T-cell (primary cell): ENCODE measurements around the genes CD8B2 and LIMS1.

- PRO-cap, 7 experiments, result peak in 3 of 7 experiments; most common plus-strand start chr2:105929619 (in 2); most common minus-strand start chr2:105929689 (in 1)
Measured at GRCh38 chr2:105929322-105929742, 136.2 kb upstream of the ECRG4 start.

GRCh38 chr2:105934032-105934373 lies 131.5 kb upstream of the ECRG4 start:
- PRO-cap, 7 experiments, result no peak in any of the 7 experiments

- PRO-cap, 7 experiments, result no peak in any of the 7 experiments
Measured at GRCh38 chr2:106094015-106094515, 28.6 kb downstream of the ECRG4 start.

GRCh38 chr2:106097322-106097711 lies 31.8 kb downstream of the ECRG4 start:
- PRO-cap, 7 experiments, result peak in 3 of 7 experiments; most common minus-strand start chr2:106097494 (in 2)

DNA sequence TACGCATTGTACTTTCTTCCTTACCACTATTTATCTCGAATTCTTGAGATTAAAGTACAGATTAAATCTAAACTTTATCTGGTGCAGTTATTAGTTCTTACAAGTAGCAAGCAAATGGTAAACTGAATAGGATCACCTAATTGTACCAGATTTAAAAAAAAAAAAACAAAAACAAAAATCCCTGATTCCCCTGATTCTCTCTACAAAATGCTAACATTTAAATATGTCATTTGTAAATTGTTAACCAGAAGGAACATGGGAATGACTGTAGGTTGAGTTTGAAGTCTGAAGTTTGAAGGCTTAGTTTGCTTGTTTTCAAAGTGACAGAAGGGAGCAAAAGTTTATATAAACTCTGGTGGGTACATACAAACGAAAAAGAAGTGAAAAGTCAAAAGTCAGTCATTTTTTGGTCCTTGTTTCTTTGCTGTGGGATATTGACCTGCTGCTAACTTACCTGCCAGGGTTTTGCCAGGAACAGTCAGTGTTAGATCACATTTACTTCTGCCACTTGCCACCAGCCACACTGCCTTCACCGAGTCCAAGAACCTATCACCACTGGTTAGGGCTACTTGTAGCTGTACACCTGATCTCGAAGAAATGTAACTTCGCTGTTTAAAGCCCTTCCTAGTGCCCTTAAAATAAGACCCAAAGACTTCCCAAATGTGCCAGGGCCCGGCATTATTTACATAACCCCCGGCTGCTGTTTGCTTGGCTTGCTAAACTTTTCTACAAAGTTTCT lies 79.4 kb downstream of the RGPD3 start:
- PRO-cap, 7 experiments, result no peak in any of the 7 experiments

DNA sequence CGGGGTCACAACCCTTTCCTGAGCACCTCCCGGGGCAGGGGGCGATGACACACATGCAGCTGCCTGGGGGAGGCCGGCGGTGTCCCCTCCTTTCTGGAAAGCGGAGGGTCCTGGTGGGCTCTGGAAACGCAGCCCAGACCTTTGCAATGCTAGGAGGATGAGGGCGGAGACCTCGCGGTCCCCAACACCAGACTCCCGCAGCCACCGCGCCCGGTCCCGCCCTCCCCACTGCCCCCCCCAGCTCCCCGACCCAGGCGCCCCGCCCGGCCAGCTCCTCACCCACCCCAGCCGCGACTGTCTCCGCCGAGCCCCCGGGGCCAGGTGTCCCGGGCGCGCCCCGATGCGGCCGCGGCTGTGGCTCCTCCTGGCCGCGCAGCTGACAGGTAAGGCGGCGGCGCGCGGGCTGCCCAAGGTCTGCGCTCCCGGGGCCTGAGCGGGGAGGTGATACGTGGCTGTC lies at the start of gene CD8B2:
CD8B2 (plus strand) TSS at position 278 of the 457 bp plus-strand sequence.
- PRO-cap, 7 experiments, result no peak in any of the 7 experiments

- PRO-cap, 7 experiments, result no peak in any of the 7 experiments
Measured at GRCh38 chr2:108270856-108271282, 17.8 kb upstream of the SULT1C2 start.

- PRO-cap, 7 experiments, result no peak in any of the 7 experiments
Measured at GRCh38 chr2:108385715-108385992, 7.9 kb downstream of the SULT1C4 start.

DNA sequence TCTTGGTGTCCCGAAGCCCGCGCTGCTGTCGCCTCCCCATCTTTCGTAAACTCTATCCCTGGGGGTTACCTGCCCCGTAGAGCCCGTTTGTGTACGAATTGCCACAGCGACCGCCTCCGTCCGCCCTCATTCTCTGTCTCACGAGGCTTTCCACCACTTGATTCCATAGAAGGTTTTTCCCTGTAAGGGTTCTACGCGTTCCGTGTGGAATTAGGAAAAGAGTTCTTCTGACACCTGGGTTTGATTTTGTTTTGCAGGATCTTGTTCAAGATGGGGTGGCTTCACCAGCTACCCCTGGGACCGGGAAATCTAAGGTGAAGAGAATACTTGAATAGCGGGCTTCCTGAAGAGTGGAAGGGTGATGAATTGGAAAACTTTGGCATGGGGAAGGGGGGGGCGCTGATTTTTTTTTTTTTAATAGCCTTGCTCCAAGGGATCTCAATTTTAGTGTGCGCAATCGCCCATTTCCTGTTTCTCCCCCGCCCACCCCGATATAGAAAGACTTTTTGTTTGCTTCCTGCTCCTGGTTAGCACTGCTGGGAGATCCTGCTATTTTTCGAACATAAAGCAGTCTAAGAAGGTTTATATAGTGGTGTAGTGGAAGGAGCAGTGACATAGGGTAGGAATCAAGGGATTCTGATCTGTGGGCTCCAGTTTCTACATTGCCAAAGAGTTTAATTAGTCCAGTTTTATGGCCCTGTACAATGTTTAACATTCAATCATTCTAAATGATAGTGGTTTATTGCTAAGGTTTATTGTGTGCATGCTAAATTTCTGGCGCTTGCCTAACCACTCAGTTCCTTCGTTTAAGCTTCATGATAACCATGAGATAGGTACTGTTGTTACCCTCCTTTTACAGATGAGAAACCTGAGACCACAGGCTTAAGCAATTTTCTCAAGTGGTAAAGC lies 624 bp downstream of the GCC2 start:
- PRO-cap, 7 experiments, result peak in 7 of 7 experiments; most common plus-strand start position 129 of the sequence (in 3); most common minus-strand start position 456 of the sequence (in 5)

DNA sequence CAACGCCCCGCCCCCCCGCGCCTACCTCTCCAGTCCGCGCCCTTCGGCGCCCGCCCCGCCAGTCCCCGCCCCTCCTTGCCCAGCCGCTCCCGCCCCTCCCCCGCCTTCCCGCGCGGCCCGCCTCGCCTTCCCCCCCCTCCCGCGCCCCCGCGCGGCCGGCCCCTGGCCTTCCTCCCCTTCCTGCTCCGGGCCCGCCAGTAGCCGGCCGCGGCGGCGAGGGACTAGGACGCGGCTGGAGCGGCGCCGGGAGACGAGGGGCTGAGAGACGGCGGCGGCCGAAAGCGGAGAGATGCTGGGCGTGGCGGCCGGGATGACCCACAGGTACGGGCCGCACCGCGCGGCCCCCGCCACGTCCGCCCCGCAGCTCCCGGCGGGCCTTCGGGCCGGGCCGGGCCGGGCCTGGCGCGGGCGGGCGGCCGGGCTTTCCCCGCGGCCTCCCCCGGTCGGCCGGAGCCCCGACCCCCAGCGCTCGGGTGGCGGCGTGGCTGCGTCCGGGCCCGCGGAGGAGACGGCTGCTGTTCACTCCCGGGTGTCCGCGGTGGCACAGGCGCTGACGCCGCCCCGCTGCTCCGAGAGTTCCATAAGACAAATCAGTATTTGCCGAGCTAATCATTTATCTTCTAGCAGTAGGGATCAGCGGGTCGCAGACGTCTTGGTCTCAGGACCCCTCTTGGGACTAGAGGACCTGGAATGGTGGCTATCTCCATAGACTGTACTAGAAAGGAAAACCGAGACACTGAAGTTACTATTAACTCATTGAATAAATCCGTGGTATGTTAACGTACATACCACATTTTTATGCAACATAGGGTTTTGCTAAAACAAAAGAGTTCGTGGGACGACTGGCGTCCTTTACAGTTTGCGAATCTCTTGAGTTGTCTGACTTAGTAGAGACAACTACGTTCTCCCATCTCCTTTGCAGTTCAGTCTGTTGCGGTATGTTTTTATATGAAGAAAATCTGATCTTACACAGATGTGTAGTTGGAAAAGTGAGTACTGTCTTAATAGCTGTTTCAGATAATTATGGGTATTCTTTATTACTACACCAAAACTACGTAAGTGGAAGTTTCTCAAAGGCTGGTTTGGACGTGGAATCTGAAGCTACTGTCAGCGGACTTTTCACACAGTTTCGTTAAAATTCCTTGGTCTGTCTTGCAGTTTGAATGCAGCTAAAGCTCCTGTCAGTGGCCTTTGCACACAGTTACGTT lies at the start of gene LIMS1:
LIMS1 (plus strand) TSS at position 197 of the 1,208 bp plus-strand sequence.
- PRO-cap, 7 experiments, result peak in 7 of 7 experiments; most common plus-strand start position 197 of the sequence (in 7); most common minus-strand start position 514 of the sequence (in 3)

DNA sequence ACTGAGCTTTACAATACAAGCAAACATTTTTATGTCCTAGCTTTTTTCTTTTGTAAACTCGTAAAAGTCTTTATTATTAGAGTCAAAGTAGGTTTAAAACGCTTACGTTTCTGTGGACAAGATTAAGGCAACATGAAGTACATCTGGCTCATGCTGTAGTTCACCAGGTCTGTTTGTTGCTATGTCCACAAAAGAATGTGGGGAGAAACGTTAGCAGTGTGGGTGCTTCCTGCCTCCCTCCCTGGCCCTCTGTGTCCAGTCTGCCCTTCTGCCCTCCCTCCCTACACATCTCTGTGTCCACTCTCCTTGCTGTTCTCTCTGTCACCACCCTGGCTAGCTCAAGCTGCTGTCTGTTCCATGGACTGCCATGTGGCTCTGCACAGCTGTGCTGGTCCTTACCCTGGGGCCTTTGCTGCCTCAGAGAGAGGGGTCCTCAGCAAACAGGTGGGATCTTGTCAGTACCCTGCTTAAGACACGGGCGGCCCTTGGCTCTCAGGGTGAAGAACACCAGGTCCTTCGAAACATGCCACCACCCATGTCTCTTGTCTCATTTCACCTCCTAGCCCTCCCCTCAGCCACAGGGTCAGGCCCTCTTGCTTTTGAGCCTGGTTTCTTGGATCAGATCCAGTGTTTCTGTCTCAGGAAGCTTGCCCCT lies 79.1 kb downstream of the LIMS1 start:
- PRO-cap, 7 experiments, result no peak in any of the 7 experiments

- PRO-cap, 7 experiments, result peak in 7 of 7 experiments; most common plus-strand start chr2:108621400 (in 7); most common minus-strand start chr2:108621210 (in 3)
Measured at GRCh38 chr2:108620624-108621788, 86.7 kb downstream of the LIMS1 start.

DNA sequence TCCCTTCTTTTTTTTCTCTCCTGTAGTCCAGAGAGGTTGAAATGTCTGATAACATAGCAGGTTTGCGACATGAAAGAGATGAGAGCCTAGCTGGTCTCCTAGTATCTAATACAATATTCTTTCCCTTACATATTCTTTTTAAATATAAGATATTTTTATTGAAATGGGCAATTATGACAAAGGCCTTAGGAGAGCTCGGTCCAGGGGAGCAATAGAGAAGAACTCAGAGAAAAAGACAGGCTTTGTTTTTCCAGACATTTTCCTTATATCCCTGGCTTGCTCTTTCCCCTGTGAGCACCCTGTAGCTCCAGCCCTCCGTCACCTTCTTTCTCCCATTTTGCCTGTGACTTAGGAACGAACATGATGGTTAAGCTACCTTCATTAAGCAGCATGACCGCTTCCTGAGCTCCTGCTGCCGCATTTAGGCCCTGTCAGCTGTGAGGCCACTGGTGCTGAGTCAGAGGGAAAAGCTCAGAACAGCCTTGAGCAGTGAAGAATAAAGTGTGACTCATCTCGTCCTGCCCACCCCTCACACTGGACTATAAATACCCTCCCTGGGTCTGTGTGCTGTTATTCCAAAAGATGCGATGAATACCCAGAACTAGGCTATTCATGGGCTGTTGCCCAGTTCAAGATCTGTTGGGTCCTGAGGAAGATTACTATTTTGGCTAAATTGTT lies 57.3 kb upstream of the RANBP2 start:
- PRO-cap, 7 experiments, result no peak in any of the 7 experiments

DNA sequence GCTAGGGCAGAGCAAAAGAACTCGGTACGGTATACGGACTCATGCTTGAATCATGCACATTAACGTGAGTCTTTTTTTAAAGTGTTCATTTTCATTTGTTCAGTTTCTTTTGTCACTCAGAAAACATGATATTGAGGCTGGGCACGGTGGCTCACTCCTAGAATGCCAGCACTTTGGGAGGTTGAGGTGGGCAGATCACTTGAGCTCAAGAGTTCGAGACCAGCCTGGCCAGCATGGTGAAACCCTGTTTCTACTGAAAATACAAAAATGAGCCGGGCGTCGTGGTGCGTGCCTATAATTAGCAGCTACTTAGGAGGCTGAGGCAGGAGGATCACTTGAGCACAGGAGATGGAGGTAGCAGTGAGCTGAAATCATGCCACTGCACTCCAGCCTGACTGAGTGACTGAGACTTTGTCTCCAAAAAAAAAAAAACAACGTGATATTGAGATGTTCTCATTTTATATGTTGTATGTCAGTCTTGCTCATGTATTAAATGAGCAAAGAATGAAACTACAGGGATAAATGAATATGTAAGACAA lies 17.9 kb upstream of the CCDC138 start:
- PRO-cap, 7 experiments, result peak in 1 of 7 experiments; most common plus-strand start position 268 of the sequence (in 1)

DNA sequence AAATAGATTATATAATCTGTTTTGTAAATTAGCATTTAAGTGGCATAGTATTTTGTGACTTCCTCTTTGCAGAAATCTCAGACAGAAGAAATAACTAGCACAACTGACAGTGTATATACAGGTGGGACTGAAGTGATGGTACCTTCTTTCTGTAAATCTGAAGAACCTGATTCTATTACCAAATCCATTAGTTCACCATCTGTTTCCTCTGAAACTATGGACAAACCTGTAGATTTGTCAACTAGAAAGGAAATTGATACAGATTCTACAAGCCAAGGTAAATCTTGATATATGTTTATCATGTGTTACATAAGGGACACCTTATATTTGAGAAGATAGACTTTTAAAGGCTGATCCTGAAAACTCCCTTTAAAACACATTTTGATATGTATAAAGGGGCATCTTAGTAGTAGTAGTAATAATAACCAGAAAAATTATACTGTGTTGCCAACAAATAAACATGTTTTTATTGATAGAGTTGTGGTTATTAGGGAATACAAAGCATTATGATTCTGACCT lies 10.9 kb upstream of the CCDC138 start:
- PRO-cap, 7 experiments, result no peak in any of the 7 experiments

- PRO-cap, 7 experiments, result peak in 1 of 7 experiments; most common plus-strand start chr2:108988035 (in 1); most common minus-strand start chr2:108988311 (in 1)
Measured at GRCh38 chr2:108987962-108988590, 944 bp downstream of the EDAR start.

GRCh38 chr2:109173153-109173716 lies 44.2 kb downstream of the SH3RF3 start:
- PRO-cap, 7 experiments, result no peak in any of the 7 experiments

- PRO-cap, 7 experiments, result no peak in any of the 7 experiments
Measured at GRCh38 chr2:109375882-109376606, 237.7 kb downstream of the SEPTIN10 start.

GRCh38 chr2:109480994-109481885 lies 132.5 kb downstream of the SEPTIN10 start:
- PRO-cap, 7 experiments, result no peak in any of the 7 experiments

DNA sequence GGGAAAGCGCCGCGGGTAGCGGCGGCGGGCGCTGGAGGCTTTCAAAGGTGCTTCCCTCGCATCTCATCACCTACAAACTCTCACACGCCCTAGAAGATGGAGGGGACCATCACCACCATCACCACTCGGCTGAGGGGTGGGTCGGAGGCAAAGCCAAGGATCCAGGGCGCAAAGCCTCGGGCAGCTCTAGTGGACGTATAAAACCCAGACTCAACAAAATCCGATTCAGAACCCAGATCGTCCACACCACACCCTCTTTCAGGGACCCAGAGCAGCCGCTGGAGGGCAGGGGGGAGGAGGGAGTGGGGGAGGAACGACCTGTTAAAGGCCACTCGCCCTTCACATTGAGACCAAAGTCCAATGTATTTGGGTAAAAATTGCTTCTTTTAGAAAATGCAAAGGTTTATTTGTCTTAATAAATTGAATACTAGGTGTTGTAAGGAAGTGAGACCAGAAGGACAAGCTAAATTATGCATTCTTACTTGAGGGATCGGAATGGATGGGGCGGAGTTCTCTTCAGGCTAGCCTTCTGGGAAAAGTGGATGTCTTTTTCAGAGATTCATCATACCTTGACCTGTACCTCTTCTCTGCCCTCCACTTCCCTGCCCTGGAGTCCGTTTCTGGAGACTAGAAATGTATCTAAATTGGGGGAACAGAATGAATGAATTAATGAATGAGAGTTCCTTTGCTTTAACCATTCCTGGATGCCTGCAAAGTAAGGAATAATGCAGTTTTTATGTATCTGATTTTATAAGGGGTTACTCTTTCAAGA lies 1.7 kb downstream of the SOWAHC start:
- PRO-cap, 7 experiments, result no peak in any of the 7 experiments